H7 (cell line): ENCODE measurements around a stretch of chr10.

DNA sequence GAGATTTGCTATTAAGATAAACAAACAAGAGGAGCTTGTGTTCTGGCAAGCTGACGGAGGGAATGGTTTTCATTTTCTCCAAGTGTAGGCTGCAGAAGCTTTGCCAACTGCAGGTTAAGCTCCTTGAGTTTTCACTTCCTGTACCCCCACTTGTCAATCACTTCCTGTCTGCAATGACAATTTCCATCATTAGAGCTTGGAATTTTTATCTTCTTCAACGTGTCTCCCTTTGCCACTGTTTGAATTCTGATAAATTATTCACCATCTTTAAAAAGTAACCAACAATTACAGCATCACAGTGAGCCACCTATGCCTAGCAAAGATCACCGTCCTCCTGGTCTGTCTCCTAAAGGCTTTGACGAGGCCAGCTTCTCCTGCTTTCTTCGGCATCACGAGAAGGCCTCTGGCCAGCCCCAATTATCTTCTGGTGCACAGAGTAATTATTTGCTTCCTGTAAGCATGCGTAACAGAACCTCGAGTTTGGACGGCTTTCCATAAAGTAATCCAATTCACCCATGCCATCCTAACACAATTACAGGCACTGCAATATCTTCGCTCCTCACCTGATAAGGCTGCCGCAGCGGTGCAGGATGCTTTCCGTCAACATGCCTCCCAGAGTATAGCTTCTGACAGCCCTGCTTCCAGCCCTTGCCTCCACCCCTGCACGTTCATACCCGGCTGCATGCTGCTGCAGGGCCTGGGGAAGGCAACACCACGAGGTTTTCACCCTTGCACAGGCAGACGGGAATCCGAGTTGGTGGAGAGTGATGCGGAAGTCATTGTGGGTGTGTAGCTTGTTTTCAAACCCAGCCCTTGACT, 13.1 kb downstream of the EBF3 start:
- RAMPAGE, long total RNA: no peak

DNA sequence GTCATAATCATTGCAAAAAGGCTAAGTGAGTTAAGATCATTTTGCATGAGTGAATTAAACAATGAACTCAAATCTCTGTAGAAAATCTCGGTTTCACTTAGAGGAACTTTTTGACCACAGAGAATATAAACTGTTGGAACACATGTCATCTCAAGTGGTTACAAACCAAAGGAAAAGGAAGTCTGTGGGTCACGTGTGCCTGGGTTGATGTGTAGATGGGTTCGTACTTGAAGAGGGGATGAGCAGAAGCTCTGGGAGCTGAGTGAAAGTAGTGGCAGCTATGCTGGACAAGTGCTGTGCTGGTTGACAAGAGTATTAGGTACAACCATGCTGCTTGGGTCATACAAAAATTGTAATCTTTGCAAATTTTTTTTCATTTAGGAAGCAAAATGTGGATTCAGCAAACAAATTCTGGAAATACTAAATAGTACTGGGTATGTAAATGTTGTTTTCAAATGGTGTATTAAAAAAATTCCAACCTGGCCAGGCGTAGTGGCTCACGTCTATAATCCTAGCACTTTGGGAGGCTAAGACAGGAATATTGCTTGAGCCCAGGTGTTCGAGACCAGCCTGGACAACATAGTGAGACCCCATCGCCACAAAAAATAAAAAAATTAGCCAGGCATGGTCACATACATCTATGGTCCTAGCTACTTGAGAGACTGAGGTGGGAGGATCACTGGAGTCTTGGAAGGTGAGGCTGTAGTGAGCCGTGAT, 35.2 kb downstream of the GLRX3 start:
- RAMPAGE, long total RNA: no peak

DNA sequence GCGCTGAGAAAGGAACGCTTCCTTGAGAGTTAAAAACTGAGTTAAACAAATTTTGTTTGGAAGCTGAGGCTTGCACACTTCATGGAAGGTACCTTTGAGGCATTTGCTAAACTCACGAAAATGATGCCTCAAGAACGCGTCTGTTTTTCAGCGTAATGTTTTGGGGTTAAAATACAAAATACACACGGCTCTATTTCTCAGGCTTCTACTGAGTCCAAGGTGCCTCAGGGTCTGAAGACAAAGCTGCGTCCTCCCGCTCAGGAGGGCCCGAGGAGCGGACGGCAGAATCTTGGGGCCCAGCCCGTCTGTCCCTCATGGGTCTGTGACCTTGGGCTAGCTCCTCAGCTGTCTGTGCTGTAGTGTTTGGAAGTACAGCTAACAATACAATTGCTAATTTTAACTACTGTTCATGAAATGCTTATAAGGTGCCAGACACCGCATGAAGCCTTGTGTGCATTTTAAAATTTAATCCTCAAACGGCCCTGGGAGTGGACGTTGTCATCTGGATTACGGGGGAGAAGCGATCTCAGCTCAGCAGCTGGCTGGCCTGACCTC, 357.2 kb downstream of the GLRX3 start:
- RAMPAGE, long total RNA: no peak

- RAMPAGE, long total RNA: no peak
Measured at GRCh38 chr10:130654844-130655234, 518.6 kb downstream of the GLRX3 start.

GRCh38 chr10:131885227-131885930, 15.4 kb upstream of the PPP2R2D start:
- RAMPAGE, long total RNA: no peak

DNA sequence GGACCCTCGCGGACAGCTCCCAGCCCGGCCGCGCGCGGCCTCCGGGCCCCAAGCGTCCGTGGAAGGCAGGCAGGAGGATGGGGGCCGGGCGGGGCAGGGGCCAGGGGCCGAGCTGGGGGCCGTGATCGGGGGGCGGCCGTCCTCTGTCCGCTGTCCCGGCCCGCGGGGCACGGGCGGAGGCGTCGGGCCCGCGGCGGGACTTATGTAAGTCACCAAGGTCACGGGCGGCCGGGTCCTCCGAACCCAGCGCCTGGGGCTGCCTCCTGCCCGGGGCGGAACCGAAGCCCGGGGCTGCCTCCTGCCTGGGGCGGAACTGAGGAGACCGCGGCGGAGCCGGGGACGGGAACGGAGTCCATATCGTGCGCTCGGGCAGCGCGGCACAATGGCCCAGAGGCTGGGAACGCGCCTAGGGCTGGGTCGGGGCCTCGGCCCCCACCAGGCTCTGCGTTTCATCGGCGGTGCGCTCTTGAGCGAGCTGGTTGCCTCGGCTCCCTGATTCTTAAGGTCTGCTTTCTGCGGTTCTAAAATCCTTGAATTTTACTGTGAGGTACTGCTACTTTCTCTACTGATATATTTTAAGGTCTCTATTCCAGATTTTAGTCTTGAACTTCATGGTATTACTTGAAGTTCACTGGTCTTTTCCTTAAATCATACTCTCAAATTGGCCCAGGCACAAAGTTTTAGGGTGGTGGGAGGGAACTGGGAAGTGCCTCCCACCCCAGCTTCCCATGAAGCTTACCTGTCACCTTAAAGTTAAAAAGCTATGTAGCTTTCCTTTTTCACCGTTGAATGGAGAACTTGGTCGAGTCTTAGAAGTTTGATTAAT, 763 bp downstream of the PPP2R2D start:
- RAMPAGE, long total RNA: no peak

DNA sequence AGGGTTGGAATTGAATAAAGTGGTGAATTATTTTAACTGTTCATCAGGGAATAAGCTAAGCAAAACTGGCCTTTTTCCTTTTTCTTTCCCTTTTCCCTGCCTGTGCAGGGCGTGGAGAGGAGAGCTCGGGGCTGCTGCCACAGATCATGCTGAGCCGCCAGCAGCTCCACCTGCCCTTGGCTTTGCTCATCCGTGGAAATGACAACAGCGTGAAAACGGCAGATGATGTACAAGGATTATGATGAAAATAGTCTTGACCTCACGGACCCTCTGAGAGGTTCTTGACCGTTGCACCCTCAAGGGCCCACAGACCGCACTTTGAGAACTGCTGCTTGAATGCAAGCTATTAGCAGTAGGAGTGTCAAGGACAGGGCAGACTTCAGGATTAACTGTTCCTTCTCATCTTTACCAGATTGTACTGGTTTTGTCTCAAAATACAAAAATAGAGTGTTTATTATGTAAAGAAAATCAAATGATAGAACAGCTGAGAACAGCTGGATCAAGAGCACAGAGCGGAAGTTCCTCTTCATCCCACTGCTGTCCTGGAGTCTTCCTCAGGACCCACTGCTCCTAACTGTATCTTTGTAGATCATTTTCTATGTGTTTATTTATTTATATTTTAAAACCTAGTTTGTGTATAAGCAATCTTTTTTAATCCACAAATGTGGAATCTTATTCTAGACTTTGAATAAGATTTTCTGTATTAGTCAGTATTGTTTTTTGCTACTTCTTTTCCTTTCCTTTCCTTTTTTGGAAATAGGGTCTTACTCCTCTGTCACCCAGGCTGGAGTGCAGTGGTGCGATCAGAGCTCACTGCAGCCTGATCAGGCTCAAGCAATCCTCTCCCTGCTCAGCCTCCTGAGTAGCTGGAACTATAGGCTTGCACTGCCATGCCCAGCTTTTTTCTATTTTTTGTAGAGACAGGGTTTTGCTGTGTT, 10.9 kb downstream of the PPP2R2D start:
- RAMPAGE, long total RNA: no peak

DNA sequence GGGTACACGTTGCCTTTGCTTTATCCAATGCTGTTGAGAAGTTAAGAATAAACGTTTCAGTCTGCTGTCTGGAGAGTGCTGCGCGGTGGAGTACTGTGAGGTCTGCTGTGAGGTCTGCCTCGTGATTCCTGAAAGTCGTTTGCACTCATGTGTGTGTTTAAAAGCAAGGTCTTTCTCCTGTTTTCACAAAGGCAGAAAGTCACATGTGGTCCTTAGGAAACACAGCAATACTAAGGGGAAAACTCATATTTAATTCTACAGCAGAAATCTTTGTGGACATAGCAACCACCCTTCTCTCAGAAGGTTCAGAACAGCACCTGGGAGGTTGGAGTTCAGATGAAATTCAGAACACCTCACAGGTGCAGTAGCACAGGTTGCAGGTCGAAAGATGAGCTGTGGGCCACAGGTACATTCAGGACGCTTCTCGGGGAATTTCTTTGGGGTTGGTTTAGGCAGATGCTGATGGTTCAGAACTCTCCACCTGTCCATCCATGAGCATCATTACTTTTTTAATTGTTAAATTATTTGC, 39.9 kb downstream of the PPP2R2D start:
- RAMPAGE, long total RNA: no peak

GRCh38 chr10:131981176-131981661, 504 bp downstream of the BNIP3 start:
- RAMPAGE, long total RNA: no peak

GRCh38 chr10:132036869-132037176, 28.9 kb upstream of the JAKMIP3 start:
- RAMPAGE, long total RNA: no peak

- RAMPAGE, long total RNA: no peak
Measured at GRCh38 chr10:132375023-132375979, 21.7 kb upstream of the PWWP2B start.

GRCh38 chr10:132410704-132411022, 13.7 kb downstream of the PWWP2B start:
- RAMPAGE, long total RNA: no peak

- RAMPAGE, long total RNA: no peak
Measured at GRCh38 chr10:132421479-132422199, 24.6 kb downstream of the PWWP2B start.

DNA sequence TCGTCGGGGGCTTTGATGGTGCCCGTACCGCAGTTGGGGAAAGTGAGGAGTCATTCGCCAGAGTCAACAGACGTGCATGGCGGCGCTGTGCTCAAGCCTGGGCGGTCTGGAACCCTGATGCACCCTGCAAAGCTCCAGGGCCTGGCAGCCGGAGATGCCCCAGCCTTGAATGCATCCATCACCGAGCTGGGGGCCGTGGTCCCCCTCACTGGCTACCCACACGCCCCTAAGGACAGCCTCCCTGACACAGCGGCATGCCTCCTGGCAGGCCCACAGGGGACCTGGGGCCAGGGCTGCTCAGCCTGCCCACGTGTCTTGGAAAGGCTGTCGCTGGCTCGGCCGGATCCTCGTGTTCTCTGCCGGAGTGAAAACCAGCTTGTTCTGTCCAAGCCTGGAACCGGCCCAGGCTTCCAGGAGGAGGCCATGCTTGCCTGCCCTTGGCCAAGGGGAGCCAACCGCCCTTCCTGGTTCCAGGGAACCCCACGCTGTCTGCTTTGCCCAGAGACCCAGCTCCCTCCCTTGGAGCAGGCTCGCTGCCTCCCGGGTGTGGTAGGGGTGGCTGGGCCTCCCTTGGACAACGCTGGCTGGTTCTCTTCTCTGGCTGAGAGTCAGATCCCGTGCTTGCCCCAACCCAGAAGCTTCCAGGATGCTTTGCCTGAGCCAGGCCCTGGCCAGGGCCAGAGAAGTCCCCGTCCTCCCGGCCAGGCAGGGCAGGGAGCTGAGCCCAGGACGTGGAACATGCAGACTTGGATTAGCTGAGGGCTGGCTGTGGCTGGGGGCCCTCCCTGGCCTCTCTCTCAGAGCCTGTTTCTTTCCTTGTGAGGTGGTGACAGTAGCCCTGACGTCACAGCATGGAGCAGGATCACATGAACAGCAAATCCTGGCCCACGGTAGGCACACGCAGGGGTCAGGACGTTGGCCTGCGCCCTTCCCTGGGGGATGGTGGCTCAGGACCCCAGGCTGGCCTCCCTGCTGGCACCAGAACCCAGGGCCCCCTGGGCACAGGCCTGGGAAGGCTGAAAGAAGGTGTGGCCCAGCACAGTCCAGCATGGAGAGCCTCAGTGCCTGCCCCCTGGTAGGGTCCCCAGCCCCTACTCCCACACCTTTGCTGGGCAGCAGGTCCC, 67.3 kb downstream of the PWWP2B start:
- RAMPAGE, long total RNA: no peak

- RAMPAGE, long total RNA: no peak
Measured at GRCh38 chr10:132517878-132519014, 19.3 kb upstream of the INPP5A start.

DNA sequence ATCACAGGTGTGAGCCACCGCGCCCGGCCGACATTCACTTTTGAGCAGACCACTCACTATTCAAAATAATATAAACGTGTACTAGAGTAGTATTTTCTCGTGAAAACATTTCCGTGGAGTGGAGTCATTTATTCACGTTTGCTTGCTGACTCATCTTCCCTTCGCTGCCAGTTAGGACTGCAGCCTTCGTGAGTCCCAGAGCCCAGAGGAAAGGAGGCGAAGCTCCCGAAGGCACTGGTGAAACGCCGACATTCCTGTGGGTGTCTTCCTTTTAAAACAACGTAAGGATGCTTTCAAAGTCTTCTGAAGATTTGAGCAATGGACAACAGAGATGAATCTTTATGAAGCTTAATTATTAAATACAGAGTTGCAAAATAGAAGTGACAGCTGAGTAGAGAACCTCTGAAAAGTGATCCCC, 10.9 kb upstream of the INPP5A start:
- RAMPAGE, long total RNA: no peak

- RAMPAGE, long total RNA: no peak
Measured at GRCh38 chr10:132563996-132565079, 26.8 kb downstream of the INPP5A start.

DNA sequence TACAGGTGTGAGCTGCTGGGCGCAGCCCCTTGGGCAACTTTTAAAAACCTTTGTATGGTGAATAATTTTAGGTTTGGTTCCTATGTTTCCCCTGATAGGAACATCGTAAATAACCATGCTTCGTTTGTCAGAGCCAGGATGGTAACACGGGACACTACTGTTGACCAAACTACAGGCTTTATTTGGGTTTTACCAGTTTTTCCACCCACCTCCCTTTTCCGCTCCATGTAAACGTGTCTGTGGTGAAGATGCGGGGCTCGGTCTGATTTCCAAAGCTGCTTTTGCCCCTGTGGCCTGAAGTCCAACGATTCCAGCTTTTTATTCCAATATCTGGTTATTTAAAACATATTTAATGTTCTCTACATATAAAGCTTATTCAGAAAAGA, 29.8 kb downstream of the INPP5A start:
- RAMPAGE, long total RNA: no peak

DNA sequence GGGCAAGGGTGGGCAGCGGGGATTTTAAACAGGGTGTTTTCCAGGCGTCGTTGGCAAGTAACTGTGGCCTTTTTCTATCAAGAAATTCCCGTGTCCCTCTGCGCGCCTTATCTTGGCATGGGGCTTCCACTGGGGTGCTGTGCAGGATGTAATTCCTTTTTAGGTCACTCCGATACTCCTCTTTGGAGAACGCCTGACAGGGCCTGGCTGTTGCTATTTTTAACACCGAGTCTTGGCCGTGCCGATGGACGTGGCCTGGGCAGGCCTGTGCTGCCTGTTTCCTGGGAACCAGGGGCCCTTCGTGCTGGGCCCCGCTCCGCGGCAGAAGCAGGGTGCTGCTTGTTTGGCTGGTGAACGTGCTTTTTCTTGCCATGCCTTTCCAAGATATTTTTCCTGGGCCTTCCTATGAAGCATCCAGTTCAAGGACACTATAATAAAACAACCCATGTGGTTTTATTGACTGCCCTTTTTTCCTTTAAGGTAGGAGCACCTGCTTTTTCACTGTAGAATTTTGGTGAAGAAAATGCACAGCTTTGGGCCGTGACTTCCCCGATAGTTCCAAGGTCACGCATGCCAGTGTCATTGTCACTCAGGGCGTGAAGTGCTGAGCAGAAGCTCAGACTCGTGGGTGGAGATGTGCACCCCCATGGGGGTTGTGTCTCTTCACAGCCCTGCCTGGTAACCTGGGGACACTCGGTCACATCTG, 94.0 kb downstream of the INPP5A start:
- RAMPAGE, long total RNA: no peak

GRCh38 chr10:132722936-132723560, 62.9 kb downstream of the NKX6-2 start:
- RAMPAGE, long total RNA: no peak